Left common carotid artery plus branches (tissue), 1 donor: ENCODE data around the gene ANKK1.

DNA sequence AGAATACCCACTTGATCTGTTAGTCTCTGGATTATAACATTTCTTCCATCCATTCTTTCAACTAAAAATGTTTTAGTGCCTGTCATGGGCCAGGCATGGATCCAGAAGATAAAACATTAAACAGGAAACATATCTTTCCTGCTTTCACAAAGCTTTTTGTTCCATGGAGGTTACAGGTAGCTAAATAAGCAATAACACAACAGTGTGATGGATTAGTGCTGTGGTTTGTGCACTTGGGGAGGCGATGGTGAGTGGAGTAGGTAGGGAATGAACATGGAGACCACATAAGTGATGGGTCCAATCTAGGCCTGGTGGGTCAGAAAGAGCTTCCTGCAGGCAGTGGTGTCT is 258.6 kb downstream of the DDX10 start:
- PRO-cap = no peak

DNA sequence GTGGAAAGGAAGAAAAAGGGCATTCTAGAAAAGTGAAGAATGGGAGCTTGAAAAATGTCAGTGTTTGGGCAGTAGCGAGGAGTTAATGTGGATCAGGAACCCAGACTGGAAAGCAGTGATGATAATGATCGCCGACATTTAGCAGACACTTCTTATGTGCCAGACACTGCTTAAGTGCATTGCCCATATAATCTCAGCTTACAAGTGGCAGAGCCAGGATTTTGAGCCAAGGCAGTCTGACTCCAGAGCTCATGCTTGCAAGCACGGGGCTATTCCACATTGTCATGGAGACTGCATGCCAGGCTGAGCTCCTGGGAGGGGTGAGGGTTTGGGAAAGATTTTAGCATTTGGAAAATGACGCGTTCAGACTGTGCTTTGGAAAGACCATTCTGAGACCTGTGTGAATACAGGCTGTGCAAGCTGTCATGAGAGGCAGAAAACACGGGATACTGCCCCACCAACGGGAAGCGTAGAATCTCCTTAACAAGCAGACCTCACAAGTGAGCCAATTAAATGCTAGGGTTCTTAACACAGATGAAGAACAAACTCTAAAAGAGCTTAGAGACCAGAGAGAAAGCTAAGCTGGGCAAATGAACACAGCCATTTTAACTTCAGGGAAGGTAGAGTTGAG is 302.8 kb downstream of the DDX10 start:
- PRO-cap = no peak

DNA sequence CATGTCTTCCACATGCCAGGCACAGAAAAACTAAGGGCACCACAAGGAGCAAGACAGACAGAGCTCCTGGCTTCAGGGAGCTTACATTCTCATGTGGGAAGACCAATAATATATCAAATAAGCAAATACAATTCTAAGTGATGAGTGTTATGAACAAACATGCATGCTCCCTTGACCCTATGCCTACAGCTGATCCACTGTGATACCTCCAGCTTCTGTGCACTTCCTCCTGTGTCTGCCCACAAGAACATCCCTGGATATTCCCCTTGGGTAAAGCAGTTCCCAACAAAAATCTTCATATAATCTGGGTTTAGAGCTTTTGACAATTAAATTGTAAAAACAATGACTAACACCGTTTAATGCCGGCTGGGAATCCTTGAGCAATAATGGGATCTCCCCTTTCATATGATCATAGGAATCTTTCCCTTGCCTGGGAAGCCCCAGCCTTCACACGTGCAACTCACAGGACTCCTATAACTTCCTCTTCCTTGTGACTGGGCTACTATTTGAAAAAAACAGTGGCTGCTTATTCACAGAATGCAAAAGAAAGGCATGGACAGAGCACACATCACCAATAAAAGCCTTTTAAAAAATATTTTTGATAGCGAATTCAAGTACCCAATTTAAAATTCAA is 6.3 kb upstream of the ZC3H12C start:
- PRO-cap = no peak

- PRO-cap = no peak
Observed at GRCh38 chr11:110463987-110464404, 34.2 kb downstream of the FDX1 start.

DNA sequence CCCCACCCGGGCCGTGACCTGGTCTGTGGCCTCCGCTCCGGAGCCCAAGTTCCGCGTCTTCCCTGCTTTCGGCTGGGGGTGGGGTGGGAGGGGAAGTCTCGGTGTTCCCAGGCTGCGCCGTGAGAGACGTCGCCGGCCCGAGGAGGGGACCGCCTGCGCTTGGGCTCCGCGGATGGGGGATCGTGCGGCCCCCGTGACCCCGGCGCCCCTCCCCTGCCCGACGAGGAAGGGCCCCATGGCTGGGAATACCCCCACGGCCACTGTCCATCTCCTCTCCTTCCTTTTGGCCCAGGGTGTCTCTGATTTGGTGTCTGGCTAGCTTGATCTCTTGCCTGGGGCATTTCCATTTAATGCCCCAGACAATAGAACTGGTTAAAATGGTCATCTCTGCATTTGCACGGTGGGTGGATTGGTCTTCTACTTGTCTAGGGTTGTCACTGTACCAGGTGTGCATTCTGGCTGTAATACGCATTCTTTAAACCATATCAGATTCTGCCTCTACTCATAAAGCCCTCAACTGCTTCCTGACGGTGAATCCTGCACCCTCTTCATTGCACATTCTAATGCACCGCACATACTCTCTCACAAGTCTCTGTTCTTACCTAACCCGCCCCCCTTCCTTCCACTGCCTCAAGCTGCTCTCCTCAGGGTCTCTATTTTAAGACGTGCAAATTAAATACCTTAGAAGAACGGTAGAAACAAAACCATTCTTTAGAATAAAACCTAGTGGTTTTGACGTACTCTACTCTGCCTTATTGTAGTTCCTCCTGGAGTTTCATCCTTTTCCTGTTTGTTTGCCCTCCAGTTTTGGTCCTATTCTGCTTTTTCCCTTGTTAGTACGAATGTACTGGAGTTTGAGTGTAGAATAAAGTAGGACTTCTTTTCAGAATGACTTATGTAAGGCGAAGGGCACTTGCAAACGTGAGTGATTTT is 1.0 kb downstream of the SIK2 start:
- PRO-cap = bidirectional peak, plus-strand start at position 122 of the sequence, minus-strand start outside the sequence

- PRO-cap = no peak
Observed at GRCh38 chr11:111625166-111625768, 23.0 kb downstream of the SIK2 start.

DNA sequence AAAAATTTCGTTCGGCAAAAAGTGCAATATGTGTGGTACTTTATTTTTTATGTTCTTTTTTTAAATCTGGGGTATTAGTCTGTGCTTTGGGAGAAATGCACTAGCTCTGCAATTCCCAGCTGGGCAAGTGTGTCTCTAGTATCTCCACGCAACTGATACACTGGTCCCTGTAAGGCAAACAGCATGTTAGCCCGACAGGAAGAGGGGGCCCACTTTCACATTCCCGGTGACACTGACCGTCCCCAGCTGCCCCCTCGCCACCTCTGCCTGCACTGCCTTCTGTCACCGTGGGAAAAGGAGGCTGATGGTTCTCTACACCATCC is 39.3 kb downstream of the PPP2R1B start:
- PRO-cap = no peak

DNA sequence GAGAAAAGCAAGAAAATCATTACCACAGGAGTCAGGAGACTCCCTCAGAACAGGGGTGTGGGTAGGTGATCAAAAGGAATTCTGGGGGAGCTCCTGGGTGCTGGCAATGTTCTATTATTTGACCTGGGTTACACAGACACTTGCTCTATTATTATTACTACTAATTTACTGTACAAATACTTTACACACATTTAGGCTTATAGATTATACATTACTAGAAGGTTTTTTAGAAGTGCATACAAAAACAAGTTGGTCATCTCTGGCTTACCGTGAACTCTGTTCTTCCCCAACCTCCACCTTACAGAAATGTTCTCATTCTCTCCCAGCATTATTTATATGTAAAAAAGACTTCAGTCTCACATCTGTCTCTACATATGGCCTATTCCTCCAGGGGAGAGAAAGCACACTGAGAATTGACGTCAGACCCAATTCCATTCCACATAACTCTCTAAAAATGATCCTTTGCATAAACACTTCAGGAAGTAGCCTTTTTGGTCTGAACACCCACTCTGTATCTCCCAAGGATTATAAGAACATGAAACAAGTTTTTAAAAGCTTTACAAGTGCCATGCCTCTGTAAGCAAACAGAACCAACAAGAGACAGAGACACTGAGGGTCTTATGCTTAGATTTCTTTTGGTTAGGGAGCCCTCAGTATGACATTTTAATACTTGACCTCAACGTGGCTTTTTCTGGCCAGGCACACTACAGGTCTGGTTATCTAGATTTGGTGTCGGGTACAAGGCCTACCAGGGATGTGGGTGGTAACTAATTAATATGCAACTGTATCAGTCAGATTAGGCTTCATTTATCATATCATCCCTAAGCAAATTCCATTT is 48.4 kb upstream of the PPP2R1B start:
- PRO-cap = no peak

GRCh38 chr11:111879680-111880062 is 330 bp downstream of the CFAP68 start:
- PRO-cap = no peak

GRCh38 chr11:111909006-111909870 is 2.3 kb downstream of the CRYAB start:
- PRO-cap = no peak

DNA sequence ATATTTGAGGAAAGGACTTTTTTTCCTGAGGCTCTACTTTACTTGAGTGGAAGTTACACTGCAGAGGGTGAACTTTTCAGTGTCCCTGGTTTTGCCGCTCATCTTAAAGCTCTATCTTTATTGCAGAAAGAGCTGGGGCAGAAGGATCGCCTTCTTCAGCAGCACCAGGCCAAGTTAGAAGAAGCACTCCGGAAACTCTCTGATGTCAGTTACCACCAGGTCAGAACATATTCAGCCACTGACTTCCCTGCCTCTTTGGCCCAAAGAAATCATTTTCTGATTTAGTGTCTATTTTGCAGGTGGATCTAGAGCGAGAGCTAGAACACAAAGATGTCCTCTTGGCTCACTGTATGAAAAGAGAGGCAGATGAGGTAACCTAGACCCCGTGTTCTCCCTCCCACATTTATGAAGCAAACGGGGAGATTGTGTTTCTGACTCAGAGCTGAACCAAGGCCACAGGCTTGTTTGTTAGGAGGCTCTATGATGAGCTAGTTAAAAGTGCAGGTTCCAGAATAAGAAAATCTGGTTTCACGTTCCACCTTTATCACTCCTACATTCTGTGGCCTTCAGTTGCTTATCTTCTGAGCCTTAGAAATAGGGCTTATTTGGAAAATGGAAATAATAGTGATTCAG is 31.7 kb upstream of the DLAT start:
- PRO-cap = no peak

DNA sequence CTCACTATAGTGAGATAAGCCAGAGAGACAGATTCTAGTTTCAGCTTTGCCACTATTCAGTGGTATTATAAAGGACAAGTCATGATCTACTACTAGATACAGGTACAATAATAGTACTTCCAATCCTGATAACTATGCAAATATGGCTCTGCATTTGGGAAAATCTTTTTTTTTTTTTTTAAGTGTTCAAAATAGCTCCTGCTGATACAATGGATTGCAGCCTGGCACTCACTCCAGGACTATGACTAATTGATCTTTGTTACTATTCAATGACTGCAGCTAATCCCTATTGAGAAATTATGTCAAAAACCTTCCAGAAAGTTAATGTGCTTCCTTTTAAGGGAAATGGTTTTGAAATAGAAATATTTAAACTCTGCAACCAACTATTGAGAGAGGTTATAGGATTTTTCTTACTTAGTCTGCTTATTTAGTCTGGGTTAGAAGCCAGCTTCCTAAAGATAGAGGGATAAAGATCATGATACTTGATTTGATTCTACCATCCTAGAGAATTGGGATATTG is 8.2 kb upstream of the DLAT start:
- PRO-cap = no peak

GRCh38 chr11:112227657-112229078 is 1.9 kb downstream of the PTS start:
- PRO-cap = no peak

DNA sequence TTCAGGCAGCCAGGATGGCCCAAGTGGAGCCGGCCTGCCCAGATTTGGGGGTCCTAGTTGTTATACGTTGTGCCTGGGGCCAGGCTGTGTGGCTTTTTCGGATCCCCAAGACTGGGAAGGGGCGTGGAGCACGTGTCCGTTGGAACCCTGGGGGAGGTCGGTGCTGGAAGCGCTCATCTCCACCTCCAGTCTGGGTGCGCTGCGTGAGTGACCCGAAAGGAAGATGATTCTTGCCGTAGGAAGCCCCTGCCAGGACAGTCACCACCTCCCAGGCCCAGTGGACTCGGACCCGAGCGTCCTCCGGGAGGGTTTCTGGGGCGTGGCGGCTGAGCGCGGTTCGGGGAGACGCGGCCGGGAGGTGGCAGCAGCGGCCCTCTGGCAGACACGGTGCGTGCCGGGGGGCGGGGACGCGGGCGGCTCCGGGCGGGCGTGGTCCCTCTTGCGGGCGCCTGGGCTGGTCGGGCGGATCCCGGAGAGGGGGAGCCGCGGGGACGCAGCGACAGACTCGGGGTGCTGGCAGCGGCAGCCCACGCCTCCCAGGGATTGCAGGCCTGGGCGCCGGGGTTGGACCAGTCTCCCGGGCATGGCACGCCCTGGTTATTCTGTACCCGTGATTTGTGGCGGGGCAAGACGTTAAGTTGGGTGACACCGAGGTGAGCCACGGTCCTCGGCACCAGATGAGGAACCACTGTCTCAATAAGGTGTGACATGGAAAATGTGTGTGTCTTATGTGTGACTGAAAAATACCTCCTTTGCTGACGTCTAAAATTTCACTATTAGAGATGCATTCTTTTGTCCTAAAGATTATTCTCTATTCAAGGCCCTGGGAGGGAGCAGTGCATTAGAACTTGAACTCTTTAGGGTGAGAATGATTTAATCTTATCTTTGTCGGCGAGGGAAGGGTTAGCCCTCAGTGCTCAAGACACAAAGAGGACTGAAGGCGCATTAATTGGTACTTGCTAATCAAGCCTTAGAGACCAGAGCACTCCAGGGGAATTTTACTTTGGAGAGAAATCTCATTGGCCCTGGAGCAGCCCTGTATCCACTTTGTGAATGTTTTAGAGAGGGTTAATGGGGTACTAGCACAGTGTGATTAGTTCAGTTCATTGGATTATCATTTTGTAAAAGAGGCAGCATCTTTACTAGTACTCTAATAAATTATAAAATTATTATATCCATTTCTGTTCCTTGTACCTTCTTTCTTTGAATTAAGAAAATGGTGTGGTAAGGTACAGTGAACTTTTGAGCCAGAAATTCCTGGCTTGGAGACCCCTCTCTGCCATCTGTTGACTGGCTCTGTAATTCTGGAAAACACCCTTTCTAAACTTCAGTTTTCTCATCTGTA is 29.6 kb upstream of the PLET1 start:
- PRO-cap = unidirectional peak, plus-strand start at position 465 of the sequence

DNA sequence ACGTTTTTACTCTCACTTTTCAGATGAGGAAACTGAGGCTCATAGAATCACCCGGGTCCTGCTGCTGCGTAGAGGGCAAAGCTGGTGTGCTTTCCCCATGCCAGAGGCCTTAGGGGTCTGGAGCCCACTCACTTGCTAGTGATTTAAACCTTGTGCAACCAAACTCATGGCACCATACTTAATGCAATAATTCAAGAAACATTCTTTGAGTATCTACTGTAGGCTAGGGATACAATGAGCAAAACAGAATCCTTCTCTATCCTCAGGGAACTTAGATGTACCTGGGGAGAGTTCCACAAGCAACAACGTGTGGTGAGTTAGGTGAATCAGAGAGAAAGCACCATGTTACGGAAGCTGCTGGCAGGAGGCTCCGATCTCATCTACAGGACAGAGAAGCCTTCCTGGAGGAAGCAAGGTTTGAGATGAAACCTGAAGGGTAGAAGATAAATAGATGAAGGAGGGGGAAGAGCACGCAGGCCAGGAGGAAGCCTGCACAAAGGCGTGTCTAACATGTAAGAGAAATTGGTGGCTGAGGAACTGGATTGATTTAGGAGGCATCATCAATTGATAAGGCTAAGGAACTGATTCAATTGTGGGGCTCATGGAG is 103.4 kb upstream of the PLET1 start:
- PRO-cap = no peak

GRCh38 chr11:112553115-112553449 is 292.4 kb upstream of the PLET1 start:
- PRO-cap = no peak

DNA sequence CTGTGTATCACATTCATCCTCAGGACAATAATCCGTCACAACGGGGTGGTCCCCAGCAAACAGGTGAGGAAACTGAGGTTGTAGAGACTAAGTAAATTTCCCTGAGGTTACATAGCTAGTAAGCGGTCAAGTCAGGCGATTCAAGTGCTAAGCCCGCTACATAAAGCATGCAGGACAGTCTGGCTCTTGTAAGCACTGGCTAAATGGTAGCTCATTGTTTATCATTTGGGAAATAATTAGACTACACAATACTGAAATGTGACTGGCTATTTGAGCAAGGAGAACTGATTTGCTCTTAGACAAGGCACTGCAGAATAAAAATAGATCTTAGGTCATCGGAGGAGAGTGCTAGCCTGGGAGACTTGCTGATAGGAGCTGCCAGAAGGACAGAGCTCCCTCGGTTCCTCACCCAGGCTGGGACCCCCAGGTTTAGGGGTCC is 184.5 kb upstream of the NCAM1 start:
- PRO-cap = no peak

DNA sequence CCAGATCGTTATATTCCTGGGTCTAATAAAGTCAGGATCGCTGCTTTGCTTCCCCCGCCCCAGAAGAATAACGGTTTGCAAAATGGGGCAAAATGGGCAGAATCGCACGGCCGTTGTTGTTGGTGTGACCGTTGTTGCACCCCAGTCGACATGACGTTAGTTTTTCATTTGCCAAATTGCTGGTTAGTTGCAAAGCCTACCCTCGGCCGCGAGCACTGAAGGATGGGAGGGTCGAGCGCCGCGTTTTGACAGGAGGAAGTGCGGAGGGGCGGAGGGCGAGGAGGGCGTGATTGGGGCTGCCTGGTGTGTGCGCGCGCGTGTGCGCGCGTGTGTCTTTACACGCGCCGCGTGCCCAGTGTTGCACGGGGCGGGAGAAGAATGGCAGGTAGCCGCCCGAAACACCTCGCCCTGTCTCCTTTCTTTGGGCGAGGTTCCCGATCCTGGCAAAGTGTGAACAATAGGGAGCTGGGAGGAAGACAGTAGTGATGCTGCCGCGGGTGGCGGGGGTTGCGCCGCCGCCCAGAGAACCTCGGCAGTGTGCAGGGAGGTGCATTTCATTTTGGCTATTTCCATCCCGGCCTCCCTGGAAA is 1.0 kb downstream of the NCAM1 start:
- PRO-cap = no peak

- PRO-cap = no peak
Observed at GRCh38 chr11:113387484-113388207, at the start of gene ANKK1. TSS of gene ANKK1 (plus strand) at chr11:113387779.

DNA sequence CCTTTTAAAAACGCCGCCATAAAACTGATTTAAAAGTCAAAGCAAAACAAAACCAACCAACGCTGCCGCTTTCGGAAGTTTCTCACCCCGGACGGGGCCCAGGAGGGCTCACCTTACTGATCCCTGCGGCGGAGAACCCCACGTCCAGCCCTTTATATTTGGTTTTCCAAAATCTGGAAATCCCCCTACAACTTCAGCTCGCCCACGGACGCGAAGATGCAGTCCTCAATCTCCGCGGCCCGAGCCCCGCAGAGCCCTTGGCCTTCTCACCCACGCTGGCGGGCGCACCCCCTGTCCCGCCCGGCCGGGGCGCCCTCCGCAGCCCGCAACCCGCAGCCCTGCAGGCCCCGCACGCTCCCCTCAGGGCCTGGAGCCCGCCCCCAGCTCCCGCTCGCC is 339 bp downstream of the USP28 start:
- PRO-cap = unidirectional peak, minus-strand start at position 268 of the sequence